Prostate gland (tissue), 2 donors: Measurements from ENCODE around the genes EIF3B and IQCE.

GRCh38 chr7:1919536-1920241 lies 249.6 kb downstream of the ELFN1 start:
- PRO-cap: no peak
- RAMPAGE, long total RNA, 2 experiments: no peak in any of the 2 experiments

- PRO-cap: bidirectional peak, plus-strand start at chr7:1928795, minus-strand start at chr7:1928693
- RAMPAGE, long total RNA, 2 experiments: no peak in any of the 2 experiments
Measured at GRCh38 chr7:1928405-1928950, 258.4 kb downstream of the ELFN1 start.

DNA sequence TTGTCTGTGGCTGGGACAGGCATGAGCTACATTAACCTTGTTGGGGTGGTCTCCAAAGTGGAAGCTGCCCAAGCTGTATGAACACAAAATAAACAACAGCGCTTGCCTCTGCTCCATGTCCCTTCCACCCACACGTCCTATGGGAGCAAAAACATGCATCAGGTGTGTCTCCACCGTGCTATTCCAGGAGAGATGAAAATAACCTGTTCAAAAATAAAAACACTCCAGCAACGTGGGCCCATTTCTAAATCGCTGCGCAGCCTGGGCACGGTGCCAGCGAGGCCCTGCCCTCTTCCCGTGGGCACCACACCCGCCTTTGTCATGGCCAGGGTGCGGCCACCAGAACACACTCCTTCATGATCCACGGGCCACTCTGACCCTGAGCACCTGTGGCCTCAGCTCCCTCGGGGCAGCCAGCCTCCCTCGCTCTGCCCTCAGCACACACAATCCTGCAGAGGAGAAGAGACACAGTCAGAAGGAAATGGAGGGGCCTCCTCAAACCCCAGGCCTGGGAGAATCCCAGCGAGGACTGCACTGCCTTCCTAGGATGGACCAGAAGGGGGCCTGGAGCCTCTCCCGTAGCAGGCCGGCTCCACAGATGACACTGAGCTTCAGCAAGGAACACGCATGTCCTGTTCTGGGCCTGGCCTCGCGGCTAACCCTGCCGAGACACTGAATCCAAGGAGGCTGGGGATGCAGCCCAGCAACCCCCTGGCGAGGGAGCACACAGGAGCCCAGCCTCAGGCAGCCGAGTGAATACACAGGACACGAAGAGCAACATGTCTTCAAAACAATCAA lies 169.1 kb downstream of the MAD1L1 start:
- PRO-cap: no peak
- RAMPAGE, long total RNA, 2 experiments: no peak in any of the 2 experiments

- PRO-cap: no peak
- RAMPAGE, long total RNA, 2 experiments: no peak in any of the 2 experiments
Measured at GRCh38 chr7:2071939-2072414, 160.8 kb downstream of the MAD1L1 start.

GRCh38 chr7:2133038-2133502 lies 99.7 kb downstream of the MAD1L1 start:
- PRO-cap: no peak
- RAMPAGE, long total RNA, 2 experiments: start-site peak on the minus strand in 1 of 2 experiments, at chr7:2133199-2133293 at its widest, 11 reads per replicate

GRCh38 chr7:2157462-2158242 lies 75.1 kb downstream of the MAD1L1 start:
- PRO-cap: no peak
- RAMPAGE, long total RNA, 2 experiments: no peak in any of the 2 experiments

DNA sequence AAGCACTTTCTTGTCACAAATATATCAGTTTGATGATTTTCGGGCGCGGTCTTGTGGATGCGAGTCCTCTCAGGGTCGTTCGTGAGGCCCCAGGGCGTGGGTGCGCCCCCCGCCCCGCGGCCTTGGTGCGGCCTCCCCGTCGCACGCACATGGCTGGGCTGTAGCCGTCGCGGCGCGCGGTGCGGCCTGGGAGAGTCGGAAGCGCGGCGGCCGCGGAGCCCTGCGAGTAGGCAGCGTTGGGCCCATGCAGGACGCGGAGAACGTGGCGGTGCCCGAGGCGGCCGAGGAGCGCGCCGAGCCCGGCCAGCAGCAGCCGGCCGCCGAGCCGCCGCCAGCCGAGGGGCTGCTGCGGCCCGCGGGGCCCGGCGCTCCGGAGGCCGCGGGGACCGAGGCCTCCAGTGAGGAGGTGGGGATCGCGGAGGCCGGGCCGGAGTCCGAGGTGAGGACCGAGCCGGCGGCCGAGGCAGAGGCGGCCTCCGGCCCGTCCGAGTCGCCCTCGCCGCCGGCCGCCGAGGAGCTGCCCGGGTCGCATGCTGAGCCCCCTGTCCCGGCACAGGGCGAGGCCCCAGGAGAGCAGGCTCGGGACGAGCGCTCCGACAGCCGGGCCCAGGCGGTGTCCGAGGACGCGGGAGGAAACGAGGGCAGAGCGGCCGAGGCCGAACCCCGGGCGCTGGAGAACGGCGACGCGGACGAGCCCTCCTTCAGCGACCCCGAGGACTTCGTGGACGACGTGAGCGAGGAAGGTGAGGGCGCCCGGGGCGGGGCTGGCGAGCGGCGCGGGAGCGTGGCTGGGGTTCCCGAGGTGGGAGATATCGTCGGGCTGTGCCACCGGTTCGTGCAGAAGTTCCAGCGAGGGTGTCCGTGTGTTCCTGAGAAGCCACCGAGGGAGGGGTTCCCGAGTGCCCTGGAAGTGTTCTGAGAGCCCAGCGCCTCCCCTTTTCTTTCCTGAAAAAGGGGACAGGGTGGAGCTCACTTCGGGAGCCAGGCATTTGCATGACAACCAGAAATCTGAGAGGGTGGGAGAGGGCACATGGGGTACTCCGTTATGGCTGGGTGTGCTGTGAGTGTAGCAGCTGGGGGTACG lies at the start of gene EIF3B:
Gene EIF3B (plus strand): TSS at position 150 of the 1,084 bp plus-strand sequence.
- PRO-cap: unidirectional peak, plus-strand start at position 192 of the sequence; unidirectional peak, plus-strand start at position 272 of the sequence
- RAMPAGE, long total RNA, 2 experiments: start-site peak on the plus strand in 1 of 2 experiments, centred at positions 499 to 607 of the sequence, 23 to 39 reads per replicate

DNA sequence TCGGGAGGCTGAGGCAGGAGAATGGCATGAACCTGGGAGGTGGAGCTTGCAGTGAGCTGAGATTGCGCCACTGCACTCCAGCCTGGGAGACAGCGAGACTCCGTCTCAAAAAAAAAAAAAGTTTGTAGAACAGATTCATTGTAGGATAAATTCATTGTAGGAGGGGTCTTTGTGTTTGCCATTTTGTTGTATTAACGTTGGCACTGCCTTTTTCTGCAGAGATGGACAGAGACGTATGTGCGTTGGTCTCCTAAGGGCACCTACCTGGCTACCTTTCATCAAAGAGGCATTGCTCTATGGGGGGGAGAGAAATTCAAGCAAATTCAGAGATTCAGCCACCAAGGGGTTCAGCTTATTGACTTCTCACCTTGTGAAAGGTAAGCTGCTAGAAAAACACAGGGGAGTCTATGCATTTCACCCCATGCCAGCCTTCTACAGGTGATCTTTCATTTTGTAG lies 9.6 kb downstream of the EIF3B start:
- PRO-cap: no peak
- RAMPAGE, long total RNA, 2 experiments: start-site peak on the plus strand in 1 of 2 experiments, centred at position 277 of the sequence, 11 reads per replicate

- PRO-cap: no peak
- RAMPAGE, long total RNA, 2 experiments: no peak in any of the 2 experiments
Measured at GRCh38 chr7:2372483-2372947, 17.9 kb downstream of the EIF3B start.

GRCh38 chr7:2440439-2441118 lies 35.6 kb downstream of the GRIFIN start:
- PRO-cap: no peak
- RAMPAGE, long total RNA, 2 experiments: no peak in any of the 2 experiments

- PRO-cap: no peak
- RAMPAGE, long total RNA, 2 experiments: no peak in any of the 2 experiments
Measured at GRCh38 chr7:2451122-2451770, 25.0 kb downstream of the GRIFIN start.

DNA sequence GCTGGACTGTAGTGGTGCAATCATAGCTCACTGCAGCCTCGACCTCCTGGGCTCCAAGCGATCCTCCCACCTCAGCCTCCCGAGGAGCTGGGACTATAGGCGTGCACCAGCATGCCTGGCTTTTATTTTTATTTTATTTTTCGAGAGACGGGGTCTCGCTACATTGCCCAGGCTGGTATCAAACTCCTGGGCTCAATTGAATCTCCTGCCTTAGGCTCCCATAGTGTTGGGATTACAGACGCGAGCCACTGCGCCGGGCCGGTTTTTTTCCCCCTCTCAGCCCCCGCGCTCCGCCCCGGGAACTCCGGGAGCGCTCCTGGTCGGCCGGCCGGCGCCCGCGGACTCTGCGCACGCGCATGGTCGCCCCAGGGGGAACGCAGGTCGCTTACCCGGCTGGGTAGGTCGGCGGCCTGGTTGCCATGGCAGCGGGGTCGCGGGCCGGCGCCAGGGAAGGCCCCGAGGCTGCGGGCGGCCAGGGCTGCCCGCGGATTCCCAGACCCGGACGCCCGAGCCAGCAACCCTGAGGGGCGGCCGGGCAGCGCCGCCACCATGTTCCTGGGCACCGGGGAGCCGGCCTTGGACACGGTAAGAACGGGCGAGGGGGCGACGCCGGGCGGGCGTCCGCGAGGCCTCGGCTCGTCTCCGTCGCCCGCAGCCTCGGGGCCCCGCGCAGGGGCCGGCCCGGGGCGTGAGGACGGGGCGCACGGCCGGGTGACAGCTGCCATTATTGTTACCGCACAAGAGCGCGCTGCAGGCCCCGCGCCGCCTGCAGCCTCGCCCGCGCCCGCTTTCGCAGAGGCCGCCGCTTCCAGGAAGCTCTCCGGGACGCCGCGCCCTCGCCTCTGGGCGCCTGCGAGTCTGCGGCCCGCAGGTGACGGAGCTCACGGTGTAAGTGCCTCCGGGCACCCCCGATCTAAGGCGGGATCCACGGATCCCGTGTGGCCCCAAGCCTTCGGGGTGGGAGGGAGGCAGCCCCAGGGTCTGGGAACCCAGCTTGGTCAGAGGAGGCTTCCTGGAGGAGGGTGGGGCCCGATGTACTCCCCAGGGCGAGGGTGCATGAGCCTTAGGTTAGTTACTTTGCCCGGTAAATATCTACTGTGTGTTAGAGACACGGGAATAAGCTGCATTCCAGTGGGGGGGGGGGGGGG lies at the start of gene IQCE:
Gene IQCE (plus strand): TSS at position 347 of the 1,148 bp plus-strand sequence.
- PRO-cap: bidirectional peak, plus-strand start at position 425 of the sequence, minus-strand start at position 304 of the sequence
- RAMPAGE, long total RNA, 2 experiments: start-site peak on the plus strand in 1 of 2 experiments, centred at position 442 of the sequence, 33 reads per replicate

DNA sequence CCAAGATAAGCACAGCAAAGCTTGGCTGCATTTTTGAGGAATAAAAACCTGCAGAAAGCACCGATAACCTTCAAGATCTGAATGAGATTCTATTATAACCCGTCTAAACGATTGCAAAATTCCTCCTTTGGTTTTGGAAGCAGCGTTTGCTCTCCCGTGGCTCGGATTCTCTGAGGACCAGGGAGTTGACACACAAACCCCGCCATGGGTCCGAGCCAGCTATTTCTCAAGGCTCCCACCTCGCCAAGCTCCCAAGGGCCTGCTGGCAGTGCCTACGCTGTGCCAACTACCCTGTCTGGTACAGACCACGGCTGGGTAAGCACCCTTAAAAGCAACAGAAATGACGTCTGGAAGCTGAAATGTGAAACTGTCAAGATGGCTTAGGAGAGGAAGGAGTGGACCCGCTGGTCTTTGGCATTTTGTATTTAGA lies 17.6 kb upstream of the TTYH3 start:
- PRO-cap: no peak
- RAMPAGE, long total RNA, 2 experiments: no peak in any of the 2 experiments

DNA sequence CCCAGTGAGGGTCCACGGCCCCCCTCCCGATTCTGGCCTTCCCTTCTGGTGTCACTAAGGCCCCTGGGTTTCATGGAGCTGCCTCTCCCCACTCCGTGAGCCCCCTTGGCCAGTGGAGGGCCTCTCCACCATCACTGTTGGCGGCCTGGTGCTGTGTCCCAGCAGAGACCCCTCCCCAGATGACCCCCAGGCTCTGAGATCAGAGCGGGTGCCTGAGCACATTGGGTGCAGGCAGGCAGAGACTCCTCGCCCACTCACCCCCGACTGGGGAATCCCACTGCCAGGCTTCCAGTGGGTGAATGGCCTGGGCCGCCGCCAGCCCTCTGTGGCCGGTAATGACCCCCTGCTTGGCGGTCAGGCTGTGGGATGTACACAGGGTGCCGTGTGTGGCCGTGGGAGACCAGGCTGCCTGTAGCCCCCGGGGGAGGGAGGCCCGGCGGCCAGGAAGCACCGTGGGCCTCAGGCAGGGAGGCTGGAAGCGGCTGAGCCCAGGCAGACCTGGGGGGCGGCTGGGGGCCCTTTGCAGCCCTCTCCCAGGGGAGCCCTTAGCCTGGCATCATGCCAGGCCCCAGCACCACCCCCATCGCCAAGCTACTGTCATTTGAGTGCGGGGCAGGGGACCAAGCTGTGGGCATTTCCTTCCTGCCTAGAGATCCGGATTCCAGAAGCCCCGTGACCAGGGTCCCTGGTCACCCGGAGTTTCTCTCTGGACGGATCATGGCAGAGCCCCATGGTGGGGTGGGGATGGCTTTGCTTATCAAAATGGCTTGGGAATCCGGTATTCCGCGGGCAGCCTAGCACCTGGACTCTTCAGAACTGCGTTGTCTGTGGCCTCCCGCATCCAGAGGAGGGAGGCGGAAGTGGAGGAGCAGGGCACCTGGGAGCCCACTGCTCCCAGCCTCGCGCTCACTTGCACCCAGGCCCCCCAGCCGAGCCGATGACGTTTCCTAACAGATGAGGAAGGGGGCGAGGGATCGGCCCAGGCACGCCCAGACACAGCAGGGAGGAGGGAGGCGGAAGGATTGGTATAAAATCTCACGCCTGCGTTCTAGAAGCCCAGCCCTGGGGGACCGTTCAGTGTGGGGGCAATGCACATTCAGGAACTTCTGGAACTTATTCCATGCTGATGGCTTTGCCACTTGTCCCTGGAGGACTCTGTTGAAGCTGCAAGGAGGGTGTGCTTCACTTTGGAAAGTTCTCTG lies 1.1 kb downstream of the TTYH3 start:
- PRO-cap: bidirectional peak, plus-strand start at position 1,059 of the sequence, minus-strand start at position 939 of the sequence
- RAMPAGE, long total RNA, 2 experiments: no peak in any of the 2 experiments

GRCh38 chr7:2649776-2650215 lies 18.0 kb downstream of the TTYH3 start:
- PRO-cap: no peak
- RAMPAGE, long total RNA, 2 experiments: no peak in any of the 2 experiments

DNA sequence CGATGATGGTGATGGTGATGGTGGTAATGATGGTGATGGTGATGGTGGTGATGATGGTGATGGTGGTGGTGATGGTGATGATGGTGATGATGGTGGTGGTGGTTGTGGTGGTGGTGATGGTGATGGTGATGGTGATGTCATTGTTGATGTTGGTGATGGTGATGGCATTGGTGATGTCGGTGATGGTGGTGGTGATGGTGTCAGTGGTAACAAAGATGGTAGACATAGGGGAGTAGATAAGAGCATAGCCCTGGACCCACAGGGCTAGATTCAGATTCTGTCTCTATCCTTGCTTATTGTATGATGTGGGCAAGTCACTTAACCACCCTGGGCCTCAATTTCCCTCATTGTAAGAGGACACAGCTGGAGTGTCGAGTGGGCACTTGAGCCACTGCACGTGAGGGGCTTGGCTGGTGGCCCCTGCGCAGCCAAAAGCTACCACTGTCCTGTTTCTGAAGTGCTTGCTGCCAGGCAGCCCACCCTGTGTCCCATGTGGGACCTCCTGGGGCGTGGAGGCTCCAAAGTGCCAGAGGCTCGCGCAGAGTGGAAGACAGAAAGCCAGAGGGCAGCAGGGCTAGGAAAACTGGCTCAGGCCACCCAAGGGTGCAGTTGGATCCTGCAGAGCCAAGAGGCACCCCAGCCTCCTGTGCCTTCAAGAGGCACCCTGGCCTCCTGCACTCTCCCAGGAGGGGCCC lies 25.7 kb downstream of the TTYH3 start:
- PRO-cap: no peak
- RAMPAGE, long total RNA, 2 experiments: no peak in any of the 2 experiments

GRCh38 chr7:3120685-3121029 lies 77.0 kb upstream of the CARD11 start:
- PRO-cap: no peak
- RAMPAGE, long total RNA, 2 experiments: no peak in any of the 2 experiments

DNA sequence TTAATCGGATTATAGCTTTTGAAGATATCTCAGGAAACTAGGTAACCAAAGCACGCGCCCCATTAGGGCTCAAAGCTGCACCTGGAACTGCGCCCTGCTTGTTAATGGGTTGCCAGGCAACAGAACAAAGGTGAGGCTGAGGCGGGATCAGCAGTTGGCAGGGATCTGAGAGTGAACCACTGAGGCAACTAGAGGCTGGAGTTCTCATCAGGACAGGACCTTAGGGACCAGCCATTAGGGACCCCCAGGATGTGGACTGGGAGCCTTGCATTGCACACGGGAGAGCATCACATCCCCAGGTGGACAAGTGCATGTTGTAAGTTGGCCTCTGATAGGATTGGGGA lies 6.3 kb upstream of the SDK1 start:
- PRO-cap: no peak
- RAMPAGE, long total RNA, 2 experiments: no peak in any of the 2 experiments

DNA sequence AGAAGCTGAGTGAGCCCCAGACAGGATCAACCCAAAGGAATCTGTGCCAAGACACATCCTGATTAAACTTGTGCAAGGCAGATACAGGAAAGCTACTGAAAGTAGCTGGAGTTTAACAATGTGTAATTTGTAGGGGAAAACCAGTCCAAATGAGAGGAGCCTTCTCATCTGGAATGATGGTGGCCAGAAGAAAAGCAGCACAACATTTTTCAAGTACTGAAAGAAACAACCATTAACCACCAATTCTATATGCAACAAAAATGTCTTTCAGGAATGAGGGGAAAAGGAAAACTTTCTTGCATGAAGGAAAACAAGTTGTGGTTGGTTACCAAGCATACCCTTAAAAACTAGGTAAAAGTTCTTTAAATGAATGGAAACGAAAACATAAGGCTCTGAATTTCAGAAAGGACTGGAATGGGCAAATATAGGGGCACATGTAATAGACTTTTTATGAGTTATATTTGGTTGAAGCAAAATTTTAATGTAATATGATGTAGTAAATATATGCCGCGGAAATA lies 36.5 kb downstream of the SDK1 start:
- PRO-cap: no peak
- RAMPAGE, long total RNA, 2 experiments: no peak in any of the 2 experiments

GRCh38 chr7:3529028-3529917 lies 228.2 kb downstream of the SDK1 start:
- PRO-cap: no peak
- RAMPAGE, long total RNA, 2 experiments: no peak in any of the 2 experiments